Measurements from ENCODE around the genes ARSI and NDST1.

- PRO-cap: no peak
- RAMPAGE, long total RNA, 4 experiments: no peak in any of the 4 experiments
Observed at GRCh38 chr5:150246545-150247271, 42.9 kb downstream of the CAMK2A start.

- PRO-cap: unidirectional peak, minus-strand start at chr5:150302947
- RAMPAGE, long total RNA, 4 experiments: no peak in any of the 4 experiments
Observed at GRCh38 chr5:150302083-150303404, at the start of gene ARSI. Gene ARSI, minus strand, starts transcription at chr5:150302905.

- PRO-cap: no peak
- RAMPAGE, long total RNA, 4 experiments: no peak in any of the 4 experiments
Observed at GRCh38 chr5:150358242-150358555, 702 bp downstream of the TCOF1 start.

DNA sequence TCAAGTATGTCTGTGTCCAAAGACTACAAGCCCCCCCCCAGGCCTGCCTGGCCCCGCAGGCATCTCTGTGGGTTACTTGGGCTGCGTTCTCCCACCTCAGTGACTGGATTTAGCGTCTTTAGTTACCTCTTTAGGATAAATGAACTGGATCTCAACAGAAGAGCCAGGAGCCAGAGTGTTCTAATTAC lies 11.4 kb downstream of the CD74 start:
- PRO-cap: no peak
- RAMPAGE, long total RNA, 4 experiments: no peak in any of the 4 experiments

DNA sequence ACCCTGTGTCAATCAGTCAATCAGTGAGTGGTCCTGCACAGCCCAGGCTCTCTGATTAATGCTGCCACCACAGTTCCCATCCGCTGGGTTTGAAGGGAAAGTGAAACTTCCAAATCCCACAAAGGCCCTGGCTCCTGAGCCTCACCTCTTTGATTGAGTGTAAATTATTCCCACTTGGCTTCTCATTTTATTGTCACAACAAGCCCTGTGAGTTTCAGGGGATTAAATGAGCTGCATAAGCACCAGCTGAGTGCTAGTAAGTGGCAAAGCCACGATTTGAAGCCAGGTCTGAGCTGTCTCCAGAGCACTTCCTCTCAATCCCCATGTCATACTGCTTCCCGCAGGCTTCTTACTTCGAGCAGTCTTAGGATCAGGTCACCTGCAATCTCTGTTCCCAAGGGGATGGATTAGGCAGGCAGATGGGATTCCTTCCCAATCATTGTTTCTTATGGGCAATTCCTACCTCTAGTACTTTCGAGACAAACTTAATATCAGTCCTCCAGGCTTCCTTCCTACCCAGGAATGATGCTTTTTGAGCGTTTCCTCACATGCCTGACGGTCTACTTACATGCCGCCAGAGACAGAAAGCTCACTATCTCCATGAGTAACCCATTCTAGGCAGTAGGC lies 17.9 kb downstream of the RPS14 start:
- PRO-cap: no peak
- RAMPAGE, long total RNA, 4 experiments: no peak in any of the 4 experiments

GRCh38 chr5:150443826-150444986 lies 5.3 kb downstream of the RPS14 start:
- PRO-cap: no peak
- RAMPAGE, long total RNA, 4 experiments: no peak in any of the 4 experiments

DNA sequence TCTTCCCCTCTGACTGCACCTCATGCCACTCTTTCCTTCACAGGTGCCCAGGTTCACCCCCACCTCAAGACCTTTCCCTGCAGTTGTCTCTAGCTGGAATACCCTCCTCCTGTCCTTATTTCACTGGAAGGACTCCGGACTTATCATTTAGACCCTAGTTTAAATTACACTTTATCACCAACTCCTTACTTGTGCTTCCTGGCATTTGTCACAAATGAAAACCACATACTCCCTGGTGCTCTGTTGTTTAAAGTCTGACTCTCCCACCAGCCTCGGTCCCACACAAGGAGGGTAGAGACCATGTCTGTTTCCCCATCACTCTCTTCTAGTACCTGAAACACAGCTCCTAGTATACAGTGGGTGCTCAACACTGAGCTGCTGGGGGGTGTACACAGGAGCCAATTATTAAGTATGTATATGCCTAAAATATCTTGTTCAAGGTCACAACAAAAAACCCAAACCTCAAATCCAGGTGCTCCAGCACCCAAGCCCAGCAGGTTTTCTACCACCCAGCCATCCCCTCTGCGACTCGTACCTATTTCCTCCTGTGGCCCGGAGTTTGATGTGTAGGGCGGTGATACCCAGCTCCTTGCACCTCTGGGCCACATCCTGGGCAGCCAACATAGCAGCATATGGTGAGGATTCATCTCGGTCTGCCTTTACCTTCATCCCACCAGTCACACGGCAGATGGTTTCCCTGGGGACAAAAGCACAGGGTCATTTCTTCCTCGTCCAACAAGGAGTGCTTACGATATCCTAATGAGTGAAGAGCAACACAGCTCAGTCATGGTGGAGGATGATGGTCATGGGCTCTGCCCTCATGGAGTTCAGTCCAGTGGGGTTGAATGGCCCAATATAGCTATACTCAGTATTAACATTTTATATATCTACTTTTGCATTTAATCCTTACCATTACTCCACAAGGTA lies 3.0 kb downstream of the RPS14 start:
- PRO-cap: no peak
- RAMPAGE, long total RNA, 4 experiments: no peak in any of the 4 experiments

DNA sequence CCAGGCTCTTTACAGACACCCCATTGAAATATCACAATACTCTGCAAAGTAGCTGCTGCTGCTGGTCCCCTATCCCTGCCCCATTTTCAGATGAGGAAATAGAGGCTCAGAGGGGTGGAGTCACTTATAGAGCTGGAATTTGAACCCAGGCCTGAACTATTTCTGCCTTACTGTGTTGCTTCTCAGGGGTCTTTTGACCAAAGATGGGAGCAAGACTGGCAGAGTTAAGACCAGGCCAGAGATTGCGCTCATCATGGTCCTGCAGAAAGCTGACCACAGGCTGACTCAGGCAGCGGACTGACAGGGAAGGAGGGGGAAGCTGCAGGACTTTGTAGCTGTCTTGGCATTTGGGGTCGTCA lies 18.5 kb upstream of the NDST1 start:
- PRO-cap: no peak
- RAMPAGE, long total RNA, 4 experiments: no peak in any of the 4 experiments

DNA sequence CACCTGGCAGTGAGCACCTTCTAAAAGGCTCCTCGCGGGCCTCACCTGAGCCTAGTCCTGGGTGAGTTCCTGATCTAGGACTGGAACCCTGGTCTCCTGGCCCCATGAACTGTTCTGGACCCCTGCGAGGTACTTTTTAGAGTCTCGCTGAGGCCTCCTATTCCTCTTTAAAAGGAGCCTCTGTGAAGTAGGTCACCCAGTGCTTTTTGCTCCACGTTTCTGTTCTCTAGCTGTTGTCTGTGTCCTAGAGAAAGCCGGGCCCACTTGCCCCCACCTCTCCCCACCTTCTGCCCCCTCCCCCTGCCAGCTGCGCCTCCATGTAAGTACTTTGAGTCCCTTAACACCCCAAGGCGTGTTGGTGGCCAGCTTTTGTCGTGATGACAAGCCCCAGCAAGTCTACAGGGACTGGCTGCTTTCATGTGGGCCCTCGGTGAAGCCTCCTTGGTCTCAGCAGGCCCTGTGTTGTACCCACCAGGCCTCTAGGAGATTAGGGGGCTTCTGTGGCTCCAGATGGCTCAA lies 1.5 kb upstream of the NDST1 start:
- PRO-cap: no peak
- RAMPAGE, long total RNA, 4 experiments: no peak in any of the 4 experiments

DNA sequence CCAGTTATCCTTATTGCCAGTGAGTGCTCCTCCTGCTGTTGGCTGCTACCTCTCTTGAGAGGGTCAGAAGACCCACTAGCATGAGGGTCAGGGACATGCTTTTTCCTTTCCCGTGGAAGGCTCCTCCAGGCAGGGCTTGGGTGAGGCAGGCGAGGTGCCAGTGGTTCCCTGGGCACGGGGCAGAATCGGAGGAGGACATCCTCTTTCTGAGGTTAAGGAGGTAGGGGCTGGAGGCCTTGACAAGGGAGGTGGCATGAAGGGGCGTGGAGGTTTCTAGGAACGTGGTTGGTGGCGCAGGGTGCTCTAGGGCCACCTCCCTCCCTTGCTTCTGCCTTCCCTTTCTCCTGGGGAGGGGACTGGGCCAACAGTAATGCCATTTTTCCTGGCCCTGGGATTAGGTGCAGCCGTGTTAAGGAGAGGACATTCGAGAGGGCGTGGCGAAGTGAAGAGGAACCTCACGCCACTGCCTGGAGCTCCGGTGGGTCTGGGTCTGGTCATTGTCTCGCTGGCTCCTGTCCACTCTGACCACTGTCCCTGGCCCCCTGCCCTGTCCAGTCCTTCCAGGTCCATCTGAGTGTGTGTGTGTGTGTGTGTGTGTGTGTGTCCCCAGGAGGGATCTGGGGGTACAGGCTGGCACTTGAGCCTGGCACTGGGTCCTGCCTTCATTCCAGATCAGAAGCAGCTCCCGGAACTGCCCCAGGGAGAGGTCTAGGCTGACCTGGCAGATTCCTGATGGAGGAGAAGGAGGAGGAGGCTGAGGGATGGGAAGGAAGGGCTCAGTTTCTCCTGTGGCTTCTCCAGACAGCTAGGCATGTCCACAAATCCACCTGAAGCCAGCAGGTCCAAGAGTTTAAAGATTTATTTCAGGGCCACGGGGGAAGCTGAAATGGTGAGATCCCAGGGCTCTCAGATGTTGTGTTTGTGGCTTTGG lies at the start of gene NDST1:
Gene NDST1, plus strand, starts transcription at position 383 of the 931 bp plus-strand sequence.
- PRO-cap: no peak
- RAMPAGE, long total RNA, 4 experiments: no peak in any of the 4 experiments

- PRO-cap: no peak
- RAMPAGE, long total RNA, 4 experiments: no peak in any of the 4 experiments
Observed at GRCh38 chr5:150508880-150509411, 1.0 kb downstream of the NDST1 start.

- PRO-cap: no peak
- RAMPAGE, long total RNA, 4 experiments: no peak in any of the 4 experiments
Observed at GRCh38 chr5:150515356-150515859, 7.5 kb downstream of the NDST1 start.

DNA sequence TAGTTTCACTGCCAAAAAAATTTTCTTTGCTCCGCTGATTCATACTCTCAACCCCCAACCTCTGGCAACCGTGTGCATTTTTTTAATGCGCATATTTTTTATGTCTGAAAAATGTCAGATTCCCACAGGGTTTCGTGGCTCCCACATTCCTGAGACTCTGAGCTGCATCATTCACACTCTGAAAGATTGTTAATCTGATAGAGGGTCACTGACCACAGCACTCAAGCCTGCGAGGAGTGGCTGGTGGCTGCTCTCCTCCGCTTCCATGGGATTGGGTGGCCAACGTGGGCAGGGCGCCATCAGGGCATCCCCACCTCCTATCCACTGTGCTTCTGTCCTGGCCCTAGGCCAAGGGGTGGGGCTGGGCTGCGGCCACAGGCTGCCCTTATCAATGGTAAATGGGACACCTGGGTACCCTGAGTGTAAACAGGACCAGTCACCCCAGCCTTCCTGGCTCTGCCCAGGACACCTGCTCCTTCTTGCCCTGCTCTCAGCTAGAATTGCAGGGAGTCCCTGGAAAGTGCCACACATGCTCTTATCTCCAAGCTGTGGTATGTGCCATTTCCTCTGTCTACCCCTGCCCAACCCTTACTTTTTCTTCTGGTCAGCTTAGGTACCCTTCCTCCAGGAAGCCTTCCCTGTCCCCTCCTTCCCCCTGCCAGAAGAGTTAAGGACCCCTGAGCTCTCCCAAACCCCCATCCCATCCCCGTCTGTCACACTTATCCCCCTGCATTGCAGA lies 9.8 kb downstream of the NDST1 start:
- PRO-cap: bidirectional peak, plus-strand start at position 505 of the sequence, minus-strand start at position 159 of the sequence
- RAMPAGE, long total RNA, 4 experiments: no peak in any of the 4 experiments

- PRO-cap: no peak
- RAMPAGE, long total RNA, 4 experiments: no peak in any of the 4 experiments
Observed at GRCh38 chr5:150537640-150538047, 29.7 kb downstream of the NDST1 start.

DNA sequence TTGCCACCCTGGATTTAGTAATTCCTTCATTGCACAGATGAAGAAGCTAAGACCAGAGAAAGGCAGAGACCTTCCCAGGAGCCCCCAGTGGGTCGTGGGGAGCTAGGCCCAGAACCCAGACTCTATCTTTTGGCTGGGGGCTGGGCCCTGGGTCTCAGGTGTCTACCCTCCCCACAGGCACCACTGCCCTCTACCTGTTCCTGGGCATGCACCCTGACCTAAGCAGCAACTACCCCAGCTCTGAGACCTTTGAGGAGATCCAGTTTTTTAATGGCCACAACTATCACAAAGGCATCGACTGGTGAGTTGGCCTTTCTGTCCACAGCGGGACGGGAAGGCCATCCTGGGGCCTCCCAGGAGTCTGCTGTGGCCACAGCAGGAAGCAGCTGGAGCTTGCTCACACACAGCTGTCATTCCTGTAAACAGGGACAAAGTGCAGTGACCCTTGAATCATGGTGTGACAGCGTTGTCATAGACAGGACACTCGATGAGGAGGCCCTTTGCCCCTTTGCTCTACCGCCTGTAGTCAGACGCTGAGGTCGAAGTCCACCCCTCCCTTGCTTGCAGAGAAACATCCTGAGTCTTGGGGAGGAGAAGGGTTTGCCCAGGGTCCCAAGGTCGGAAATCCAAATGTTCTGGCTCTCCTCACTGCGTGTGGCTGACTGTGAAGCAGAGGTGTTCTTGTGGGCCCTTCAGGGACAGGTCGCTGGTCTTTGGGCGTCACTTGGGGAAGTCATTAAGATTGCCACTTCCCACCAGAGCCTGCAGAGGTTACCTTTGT lies 34.9 kb downstream of the NDST1 start:
- PRO-cap: bidirectional peak, plus-strand start at position 529 of the sequence, minus-strand start at position 368 of the sequence
- RAMPAGE, long total RNA, 4 experiments: no peak in any of the 4 experiments

DNA sequence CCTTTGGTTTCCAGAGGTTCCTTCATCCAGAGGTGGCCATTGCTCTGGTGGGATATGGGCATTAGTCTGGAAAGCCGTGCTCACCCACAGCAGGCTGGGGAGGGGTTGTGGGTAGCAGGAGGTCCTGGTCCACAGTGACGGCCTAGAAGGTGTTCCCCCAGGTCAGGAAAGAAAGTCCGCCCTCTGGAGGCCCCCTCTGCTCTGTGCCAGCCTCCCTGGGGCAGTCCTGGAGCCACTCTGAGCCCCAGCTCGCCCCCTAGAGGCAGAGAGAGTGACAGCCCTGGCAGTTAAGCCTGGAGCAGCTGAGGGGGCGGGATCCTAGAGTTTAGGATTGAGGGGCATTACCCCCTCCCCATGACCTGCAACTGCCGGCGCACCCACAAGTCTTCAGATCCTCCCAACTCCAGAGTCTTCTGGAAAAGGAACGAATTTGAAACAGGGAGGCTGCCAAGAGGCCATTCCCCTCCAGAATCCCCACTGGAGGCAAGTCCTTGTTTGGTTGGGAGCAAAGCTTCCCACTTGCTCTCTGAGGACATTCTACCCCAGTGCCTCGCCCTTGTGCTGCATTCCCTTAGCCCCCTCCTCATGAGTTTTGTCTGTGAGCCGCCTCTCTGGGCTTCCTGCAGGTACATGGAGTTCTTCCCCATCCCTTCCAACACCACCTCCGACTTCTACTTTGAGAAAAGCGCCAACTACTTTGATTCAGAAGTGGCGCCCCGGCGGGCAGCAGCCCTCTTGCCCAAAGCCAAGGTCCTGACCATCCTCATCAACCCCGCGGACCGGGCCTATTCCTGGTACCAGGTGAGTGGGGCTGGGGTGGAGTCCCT lies 37.0 kb downstream of the NDST1 start:
- PRO-cap: no peak
- RAMPAGE, long total RNA, 4 experiments: no peak in any of the 4 experiments

- PRO-cap: no peak
- RAMPAGE, long total RNA, 4 experiments: no peak in any of the 4 experiments
Observed at GRCh38 chr5:150552338-150552660, 44.4 kb downstream of the NDST1 start.

DNA sequence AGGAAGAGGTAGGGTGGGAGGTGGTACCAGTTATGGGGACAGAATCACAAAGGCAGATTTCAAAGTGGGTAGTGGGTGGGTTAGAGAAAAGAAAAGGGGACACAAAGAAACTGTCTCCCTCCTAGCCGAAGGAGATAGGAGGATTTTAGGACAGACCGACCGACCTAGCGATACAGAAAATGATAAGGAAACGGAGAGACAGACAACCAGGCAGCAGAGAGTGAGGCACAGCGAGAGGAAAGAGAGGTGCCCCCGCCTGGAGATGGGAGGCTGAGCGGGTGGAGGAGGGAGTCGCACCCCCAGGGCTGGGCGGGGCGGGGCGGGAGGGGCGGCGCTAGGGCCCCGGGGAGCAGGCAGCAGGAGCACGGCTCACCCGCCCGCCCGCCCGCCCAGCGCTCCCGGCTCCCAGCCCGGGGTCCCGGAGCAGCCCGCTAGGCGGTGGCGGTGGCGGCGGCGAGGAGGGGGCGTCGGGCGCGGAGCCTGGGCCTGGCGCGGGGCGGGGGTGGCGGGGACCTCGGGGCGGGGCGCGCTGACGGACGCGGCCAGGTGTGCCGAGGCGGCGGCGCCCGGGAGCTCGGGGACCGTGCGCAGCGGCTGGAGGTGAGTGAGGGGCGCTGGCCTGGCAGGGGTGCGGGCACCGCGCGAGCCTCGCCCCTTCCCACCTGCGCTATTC lies 16.0 kb upstream of the SYNPO start:
- PRO-cap: bidirectional peak, plus-strand start at position 337 of the sequence, minus-strand start at position 264 of the sequence
- RAMPAGE, long total RNA, 4 experiments: no peak in any of the 4 experiments

DNA sequence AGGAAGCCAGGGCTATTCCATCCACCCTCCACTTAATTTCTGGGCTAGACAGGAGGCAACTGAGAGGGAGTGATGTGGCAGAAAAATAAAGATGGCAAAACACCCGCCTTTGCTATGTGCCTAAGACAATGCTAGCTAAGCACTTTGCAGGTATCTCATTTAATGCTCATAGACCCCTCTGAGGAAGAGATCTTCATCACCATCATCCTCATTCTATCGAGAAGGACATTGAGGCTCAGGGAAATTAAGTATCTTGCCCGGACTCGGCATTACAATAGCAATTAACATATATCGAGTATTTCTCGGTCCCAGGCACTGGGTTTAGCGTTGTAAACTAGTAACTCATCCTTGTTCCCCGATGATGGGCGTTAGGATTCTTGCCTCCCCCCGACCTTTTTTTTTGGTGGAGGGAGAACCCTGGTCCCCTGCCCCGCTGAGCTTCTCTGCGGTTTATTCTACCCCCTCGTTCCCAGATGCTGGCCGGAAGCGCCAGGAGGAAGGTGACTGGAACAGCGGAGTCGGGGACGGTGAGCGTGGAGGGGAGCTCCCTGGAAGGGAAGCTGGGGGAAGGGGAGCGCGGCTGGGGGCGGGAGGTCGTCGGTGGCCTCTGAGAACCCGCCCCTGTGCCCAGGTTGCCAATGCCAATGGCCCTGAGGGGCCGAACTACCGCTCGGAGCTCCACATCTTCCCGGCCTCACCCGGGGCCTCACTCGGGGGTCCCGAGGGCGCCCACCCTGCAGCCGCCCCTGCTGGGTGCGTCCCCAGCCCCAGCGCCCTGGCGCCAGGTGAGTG lies 10.3 kb downstream of the MYOZ3 start:
- PRO-cap: no peak
- RAMPAGE, long total RNA, 4 experiments: no peak in any of the 4 experiments

GRCh38 chr5:150763118-150763920 lies 4.5 kb upstream of the DCTN4 start:
- PRO-cap: bidirectional peak, plus-strand start at chr5:150763565, minus-strand start at chr5:150763450
- RAMPAGE, long total RNA, 4 experiments: no peak in any of the 4 experiments

Data from Peyer's patch (tissue), 4 donors.